Astrocyte (in vitro differentiated cells and primary cell): ENCODE measurements around the gene EIF4A3.

GRCh38 chr17:79813747-79814104 is 16.8 kb upstream of the CBX8 start:
- PRO-cap: no peak
- RRBS, 2 experiments: 2 to 3% methylated on average over 8 to 12 of the region's 23 CpGs

GRCh38 chr17:79814503-79815566 is 18.0 kb upstream of the CBX8 start:
- PRO-cap: no peak
- RRBS, 2 experiments: 6 to 9% methylated on average over 44 to 48 of the region's 96 CpGs

GRCh38 chr17:79819806-79820216 is 19.4 kb downstream of the CBX4 start:
- PRO-cap: no peak
- RRBS, 2 experiments: no CpG with 5 or more reads among the region's 6 CpGs

DNA sequence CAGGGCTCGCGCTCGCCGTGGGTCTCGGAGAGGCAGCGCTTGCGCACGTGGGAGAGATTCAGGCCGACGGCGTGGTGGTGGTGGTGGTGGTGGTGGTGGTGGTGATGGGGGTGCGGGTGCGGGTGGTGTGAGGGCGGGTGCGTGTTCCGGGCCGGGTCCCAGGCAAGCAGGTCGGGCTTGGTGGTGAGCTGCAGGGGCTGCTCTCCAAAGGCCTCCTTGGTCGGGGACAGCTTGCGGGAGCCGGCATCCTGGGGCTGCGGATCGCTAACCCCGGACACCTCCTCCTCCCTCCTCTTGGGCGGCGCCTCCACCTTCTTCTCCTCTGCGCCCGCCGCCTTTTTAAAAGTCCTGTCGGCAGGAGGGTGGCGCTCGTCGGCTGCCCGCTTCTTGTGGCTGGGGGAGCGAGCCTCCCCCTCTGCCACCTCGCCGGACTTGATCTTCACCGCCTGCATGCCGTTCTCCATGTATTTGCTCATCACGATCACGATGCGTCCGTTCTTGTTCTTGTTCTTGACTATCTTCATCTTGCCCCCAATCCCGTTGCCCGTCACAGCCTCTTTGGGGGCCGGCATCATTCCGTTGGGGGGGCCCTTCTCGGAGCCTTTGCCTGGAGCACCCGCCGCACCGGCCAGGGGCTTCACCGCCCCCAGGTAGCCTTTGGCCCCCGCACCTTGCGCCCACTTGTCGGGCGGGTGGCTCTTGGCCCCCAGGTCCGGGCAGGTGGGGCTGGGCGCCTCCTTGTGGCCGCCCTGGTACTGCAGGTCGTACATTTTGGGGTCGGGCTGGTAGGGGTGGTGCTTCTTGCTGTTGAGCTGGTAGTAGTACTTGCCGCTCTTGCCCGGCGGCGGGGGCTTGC is 4.6 kb downstream of the CBX4 start:
- PRO-cap: no peak
- RRBS, 2 experiments: 56 to 71% methylated on average over 14 to 17 of the region's 65 CpGs

DNA sequence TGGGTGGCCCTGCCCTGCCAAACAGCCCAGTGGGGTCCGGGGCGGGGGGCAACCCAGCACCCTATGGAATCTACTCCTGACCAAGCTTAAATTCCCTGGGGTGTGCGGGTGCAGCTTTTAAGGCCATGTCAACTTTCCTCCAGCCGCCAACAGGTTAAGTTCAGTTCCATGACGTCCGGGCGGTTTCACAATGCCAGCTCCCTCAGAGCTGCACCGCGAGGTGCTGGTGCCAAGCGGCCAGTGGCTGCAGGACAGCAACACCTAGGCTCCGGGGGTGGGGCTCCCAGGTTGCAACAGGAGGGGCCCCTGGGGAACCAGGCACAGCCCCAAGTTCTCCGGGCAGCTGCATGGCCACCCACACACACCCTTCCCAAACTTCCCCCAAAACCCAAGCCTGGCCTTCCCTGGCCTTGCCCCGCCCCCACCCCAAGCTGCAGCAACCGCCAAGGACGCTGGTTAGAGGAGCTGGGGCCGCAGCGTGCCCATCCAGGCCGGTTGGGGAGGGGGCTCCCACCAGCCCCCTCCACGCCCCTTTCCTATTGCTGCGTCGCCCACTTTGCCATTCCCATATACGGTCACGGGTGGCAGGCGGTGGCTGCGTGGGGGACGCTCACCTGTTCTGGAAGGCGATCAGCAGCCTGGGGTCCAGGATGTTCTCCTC is 1.9 kb downstream of the CBX4 start:
- PRO-cap: no peak
- RRBS, 2 experiments: 3 to 6% methylated on average over 4 of the region's 27 CpGs

GRCh38 chr17:79950734-79951154 is 84.9 kb downstream of the TBC1D16 start:
- PRO-cap: bidirectional peak, plus-strand start at chr17:79950965, minus-strand start at chr17:79950853
- RRBS, 2 experiments: 11 to 27% methylated on average over 6 of the region's 18 CpGs

GRCh38 chr17:79991991-79993063 is 43.3 kb downstream of the TBC1D16 start:
- PRO-cap: no peak
- RRBS, 2 experiments: 17 to 23% methylated on average over 15 of the region's 49 CpGs

DNA sequence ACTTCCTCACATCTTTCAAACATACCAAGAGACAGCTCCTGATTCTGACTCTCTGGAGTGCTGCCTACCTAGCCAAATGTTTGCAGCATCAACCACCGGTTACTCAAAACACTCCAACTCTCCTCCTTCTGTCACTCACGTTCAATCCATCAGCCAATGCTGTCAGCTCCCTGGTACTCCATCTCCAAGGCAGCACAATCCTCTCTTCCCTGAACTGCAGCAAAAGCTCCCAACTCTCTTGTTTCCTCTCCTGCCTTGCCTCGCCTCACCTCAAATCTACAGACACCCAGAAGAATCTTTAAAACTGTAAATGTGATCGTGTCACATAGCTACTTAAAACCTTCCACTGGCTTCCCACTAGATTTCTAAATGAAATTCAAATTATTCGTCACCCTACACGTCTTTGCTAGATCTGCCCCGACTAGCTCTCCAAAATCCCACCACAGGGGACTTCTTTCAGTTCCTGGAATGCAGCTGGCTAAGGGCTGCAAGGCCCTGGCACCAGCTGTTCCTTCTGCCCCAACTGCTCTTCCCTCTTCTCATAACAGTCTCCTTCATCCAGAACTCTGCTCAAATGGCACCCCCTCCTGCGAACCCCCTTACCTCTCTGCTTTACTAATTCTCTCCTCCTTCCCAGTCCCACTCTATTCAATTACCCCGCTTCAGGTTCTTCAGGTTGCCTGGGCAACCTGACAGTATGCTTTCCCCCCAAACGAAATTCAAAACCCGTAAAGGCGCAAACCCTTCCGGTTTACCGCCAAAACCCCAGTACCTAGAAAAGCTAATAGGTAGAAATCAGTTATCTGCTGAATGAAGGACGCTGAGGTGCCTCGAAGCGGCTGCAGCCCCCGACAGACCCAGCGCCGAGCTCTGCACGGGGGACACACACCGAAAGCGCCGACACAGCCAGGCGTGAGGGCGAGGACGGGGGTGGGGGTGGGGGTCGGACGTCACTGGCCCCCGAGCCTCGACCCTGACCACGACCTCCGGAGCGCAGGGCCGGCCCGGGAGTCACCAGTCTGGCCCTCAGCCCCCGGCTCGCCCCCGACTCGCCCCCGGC is 892 bp downstream of the EIF4A3 start:
- PRO-cap: no peak
- RRBS, 2 experiments: no CpG with 5 or more reads among the region's 41 CpGs

- PRO-cap: unidirectional peak, minus-strand start at chr17:80146895; bidirectional peak, plus-strand start at chr17:80147377, minus-strand start at chr17:80147128
- RRBS, 2 experiments: 2 to 3% methylated on average over 3 to 22 of the region's 116 CpGs
These were observed at the start of gene EIF4A3 for GRCh38 chr17:80146766-80147714. Gene EIF4A3, minus strand, starts transcription at chr17:80147128.

GRCh38 chr17:80186907-80187473 is 17.2 kb downstream of the CARD14 start:
- PRO-cap: no peak
- RRBS, 2 experiments: no CpG with 5 or more reads among the region's 16 CpGs

GRCh38 chr17:80223584-80224601 is 3.7 kb downstream of the SLC26A11 start:
- PRO-cap: no peak
- RRBS, 2 experiments: no CpG with 5 or more reads among the region's 17 CpGs

DNA sequence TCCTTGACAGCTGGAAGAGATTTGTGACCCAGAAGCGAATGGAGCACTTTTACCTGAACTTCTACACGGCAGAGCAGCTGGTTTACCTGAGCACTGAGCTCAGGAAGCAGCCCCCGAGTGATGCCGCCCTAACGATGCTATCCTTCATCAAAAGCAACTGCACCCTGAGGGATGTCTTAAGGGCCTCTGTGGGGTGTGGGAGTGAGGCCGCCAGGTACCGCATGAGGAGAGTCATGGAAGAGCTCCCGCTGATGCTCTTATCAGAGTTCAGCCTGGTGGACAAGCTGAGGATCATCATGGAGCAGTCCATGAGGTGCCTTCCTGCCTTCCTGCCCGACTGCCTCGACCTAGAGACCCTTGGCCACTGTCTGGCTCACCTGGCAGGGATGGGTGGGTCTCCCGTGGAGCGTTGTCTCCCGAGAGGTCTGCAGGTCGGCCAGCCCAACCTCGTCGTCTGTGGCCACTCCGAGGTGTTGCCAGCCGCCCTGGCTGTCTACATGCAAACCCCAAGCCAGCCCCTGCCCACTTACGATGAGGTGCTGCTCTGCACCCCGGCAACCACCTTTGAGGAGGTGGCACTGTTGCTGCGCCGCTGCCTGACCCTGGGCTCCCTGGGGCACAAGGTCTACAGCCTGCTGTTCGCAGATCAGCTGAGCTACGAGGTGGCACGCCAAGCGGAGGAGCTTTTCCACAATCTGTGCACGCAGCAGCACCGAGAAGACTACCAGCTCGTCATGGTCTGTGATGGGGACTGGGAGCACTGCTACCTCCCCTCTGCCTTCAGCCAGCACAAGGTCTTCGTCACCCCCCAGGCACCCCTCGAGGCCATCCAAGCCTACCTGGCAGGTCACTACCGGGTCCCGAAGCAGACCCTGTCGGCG is 75.3 kb upstream of the ENDOV start:
- PRO-cap: no peak
- RRBS, 2 experiments: 94 to 98% methylated on average over 4 of the region's 35 CpGs

GRCh38 chr17:80453843-80454285 is 22.5 kb downstream of the NPTX1 start:
- PRO-cap: no peak
- RRBS, 2 experiments: no CpG with 5 or more reads among the region's 19 CpGs

DNA sequence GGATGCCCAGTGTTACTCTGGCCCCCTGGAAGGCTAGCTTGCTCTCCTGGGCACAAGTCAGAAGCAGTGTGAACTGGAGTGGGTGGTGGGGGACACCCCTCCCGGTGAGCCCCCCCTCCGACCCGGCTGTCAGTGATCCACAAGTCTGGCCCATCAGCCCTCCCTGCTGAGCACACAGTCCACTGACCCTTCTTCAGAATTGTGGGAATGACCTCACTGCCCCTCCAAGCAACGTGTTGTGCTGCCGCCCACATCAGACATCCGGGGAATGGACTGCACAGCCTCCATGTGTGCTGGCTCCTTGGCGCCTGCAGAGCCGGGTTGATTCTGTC is 20.0 kb downstream of the NPTX1 start:
- PRO-cap: no peak
- RRBS, 2 experiments: 51 to 68% methylated on average over 3 of the region's 8 CpGs

GRCh38 chr17:80456781-80457262 is 19.6 kb downstream of the NPTX1 start:
- PRO-cap: no peak
- RRBS, 2 experiments: 71 to 75% methylated on average over 2 of the region's 15 CpGs

DNA sequence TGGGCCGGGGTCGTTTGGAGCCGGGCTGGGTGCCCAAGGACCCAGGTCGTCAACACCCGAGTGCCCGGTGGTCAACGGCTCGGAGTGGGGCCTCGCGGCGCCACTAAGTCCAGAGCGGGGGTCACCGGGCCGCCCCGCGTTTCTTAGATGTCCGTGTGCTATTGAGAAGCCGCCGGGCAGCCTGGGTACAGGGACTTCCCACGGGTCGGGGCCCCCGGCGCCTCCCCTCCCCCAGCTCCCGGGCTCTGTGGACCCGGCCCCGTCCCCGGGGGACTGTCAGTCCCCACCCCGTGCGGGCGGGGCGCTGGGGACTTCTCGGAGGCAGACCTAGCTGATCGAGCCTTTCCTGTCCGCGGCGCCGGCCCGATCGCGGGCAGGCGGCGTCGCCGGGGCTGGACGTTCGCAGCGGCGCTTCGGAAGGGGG is 613 bp upstream of the NPTX1 start:
- PRO-cap: no peak
- RRBS, 2 experiments: 1 to 3% methylated on average over 22 to 36 of the region's 49 CpGs

- PRO-cap: no peak
- RRBS, 2 experiments: no CpG with 5 or more reads among the region's 4 CpGs
These were observed 55.3 kb downstream of the RPTOR start for GRCh38 chr17:80599856-80600389.

GRCh38 chr17:80720842-80721772 is 176.5 kb downstream of the RPTOR start:
- PRO-cap: no peak
- RRBS, 2 experiments: 73 to 76% methylated on average over 5 of the region's 28 CpGs

- PRO-cap: no peak
- RRBS, 2 experiments: no CpG with 5 or more reads among the region's 15 CpGs
These were observed 216.8 kb downstream of the RPTOR start for GRCh38 chr17:80761361-80761915.

DNA sequence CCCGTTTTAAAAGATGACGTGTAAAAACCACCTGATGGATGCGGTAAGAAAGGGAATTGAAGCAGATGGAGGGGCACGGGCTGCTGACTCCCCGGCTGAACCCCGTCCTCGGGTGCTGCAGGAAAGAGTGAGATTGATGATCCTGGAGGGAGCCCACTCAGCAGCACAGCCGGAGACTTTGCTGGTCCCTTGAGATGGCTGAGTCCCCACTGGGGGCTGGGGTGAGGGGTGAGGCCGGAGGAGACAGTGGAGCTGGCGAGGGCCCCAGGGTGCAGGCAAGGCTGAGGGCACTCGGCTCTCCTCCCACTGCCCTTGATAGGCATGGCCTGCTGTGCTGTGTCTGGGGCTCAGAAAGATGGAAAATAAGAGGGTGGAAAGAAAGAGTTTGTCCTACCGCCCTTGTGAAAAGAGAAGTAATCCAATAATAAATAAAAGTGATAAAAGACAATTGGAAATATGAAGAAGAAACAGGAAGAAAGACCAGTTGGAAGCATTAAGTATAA is 217.6 kb downstream of the RPTOR start:
- PRO-cap: no peak
- RRBS, 2 experiments: 42 to 76% methylated on average over 5 of the region's 12 CpGs